ENCODE results near the genes EIF5AL1 and ANXA11.

DNA sequence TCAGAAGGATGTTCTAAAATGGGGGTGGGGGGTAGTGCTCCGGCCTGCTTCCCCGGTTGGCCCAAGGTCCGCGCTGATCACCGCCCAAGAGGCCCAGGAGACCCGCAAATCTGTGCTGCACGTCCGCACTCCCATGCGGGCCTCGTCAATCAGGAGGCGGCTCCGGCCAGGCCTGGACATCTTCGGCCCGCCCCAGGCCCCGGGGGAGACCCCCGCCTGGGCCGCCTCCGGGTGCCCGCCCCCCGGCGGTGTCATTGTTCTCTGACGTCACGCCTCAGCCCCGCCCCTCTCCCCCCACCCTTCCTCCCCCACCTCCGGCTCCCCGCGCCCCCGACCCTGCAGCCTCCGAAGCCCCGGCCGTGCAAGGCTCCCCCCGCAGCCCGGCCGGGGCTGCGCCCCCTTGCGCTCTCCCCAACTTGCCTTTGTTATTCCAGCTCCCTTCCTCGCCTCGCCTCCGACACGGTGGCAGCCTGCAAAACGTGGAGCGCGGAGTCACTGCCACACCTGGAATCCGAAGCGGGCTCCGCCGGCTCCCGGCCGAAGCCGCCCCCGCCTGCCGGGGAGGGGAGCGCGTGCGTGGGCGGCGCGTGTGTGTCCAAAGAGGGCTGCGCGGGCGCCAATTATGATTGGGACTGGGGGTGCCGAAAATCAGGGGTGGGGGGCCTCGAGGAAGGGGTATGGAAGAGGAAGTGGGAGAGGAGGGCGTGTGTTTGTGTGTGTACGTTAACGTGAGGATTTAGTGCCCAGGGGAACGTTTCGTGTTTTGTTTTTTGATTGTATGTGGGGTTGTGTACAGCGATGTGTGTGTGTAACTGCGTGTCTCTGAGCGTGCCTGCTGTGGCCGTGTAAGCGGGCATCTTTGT is 1.6 kb upstream of the ZMIZ1 start:
- RRBS, result 4% methylated on average over 23 of the region's 73 CpGs

DNA sequence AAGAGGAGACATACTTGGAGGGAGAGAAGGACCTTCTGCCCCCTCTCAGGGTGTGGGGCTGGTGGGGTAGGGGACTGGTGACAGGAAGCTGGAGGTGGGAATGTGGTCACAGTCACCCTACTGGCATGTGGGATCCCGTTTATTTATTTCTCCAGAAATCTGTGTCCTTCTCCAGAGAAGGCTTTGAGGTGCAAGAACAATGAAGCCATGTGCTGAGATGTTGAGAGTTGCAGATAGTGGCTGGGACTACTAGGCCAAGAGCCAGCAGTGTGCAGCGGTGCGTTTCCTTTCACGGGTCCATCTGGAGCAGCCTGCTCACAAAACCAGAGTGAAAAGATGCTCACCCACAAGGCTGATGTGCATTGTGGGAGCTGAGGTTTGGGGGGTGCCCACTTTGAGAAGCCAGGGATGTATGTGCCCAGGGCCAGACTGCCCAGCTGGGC is 21.7 kb downstream of the ZMIZ1 start:
- RRBS, result no CpG with 5 or more reads among the region's 4 CpGs

GRCh38 chr10:79102062-79102659 is 33.4 kb downstream of the ZMIZ1 start:
- RRBS, result 0% methylated on average over 3 of the region's 10 CpGs

DNA sequence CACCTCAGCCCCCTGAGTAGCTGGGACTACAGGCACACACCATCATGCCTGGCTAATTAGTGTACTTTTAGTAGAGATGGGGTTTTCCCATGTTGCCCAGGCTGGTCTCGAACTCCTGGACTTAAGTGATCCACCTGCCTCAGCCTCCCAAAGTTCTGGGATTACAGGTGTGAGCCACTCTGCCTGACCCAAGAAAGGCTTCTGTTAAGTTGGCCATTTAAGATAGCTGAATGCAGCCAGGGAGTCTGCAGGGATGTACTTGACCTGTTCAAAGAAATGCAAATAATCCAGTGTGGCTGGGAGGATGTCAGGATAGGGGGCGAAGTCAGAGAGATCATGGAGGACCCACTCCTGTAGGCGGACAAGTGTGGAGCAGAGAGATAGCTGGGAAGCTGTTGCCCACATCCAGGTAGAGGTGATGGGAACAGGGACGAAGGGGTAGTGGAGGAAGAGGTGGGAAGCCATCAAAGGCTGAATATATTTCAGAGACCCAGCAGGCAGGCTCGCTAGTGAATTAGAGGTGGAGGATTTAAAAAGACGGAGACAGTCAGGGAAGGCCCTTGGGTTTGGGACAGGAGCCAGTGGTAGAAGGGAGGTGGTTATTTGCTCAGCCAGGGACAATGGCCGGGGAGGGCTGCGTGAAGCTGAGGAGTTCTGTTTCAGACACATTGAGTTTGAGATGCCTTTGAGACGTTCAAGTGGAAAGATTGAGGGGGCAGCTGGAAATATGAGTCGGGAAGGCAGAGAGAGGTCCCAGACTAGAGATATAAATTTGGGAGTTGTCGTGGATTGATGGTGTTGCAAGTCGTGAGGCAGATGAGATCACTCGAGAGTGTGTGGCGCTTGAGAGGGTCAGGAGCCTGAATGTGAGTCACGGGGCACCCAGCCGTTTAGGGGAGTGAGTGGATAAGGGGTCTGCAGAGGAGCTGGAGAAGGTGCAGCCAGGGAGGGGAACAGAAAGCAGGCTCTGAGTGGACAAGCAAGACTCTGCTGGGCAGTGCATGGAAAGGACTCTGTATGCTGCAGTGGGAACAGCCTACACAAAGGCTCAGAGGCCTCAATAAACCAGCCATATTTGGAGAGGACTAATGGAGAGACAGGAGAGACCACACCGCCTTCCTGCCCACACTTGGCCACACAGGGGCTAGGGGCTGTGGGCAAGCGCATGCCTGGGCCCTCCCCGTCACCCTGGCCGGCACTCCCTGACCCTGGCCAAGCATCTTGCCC is 73.2 kb downstream of the ZMIZ1 start:
- RRBS, result no CpG with 5 or more reads among the region's 20 CpGs

- RRBS, result no CpG with 5 or more reads among the region's 5 CpGs
These were observed 110.0 kb downstream of the ZMIZ1 start for GRCh38 chr10:79178850-79179152.

DNA sequence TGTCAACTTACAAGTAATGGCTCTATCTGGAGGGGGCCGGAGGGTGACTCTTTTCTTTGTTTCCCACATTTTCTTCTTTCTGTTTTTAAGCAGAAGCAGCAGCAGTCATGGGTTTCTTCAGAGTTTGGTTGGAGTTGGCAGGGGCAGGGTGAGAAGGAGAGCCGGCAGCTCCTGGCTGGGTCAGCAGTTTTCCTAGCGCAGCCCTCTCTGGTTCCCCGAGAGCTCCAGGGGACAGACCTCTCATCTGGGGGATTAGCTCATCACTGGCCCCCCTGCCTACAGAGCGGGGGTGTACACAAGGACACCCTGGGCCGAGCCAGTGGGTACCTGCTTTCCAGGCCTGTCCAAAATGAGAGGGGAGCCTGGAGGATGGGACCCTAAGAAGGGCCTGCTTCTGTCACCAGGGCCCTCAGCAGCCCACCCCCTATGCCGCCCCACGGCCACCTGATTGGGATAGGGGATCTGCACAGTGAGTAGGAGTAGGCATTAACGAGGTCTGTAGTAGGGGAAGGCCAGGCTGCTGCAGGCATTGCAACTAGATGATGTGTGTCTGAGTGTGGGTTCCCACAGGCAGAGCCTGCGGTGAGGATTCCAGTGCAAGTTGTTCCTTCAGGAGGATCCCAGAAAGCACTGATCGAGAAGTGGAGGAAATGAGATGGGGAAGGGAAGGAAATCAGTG is 122.9 kb upstream of the PPIF start:
- RRBS, result no CpG with 5 or more reads among the region's 11 CpGs

DNA sequence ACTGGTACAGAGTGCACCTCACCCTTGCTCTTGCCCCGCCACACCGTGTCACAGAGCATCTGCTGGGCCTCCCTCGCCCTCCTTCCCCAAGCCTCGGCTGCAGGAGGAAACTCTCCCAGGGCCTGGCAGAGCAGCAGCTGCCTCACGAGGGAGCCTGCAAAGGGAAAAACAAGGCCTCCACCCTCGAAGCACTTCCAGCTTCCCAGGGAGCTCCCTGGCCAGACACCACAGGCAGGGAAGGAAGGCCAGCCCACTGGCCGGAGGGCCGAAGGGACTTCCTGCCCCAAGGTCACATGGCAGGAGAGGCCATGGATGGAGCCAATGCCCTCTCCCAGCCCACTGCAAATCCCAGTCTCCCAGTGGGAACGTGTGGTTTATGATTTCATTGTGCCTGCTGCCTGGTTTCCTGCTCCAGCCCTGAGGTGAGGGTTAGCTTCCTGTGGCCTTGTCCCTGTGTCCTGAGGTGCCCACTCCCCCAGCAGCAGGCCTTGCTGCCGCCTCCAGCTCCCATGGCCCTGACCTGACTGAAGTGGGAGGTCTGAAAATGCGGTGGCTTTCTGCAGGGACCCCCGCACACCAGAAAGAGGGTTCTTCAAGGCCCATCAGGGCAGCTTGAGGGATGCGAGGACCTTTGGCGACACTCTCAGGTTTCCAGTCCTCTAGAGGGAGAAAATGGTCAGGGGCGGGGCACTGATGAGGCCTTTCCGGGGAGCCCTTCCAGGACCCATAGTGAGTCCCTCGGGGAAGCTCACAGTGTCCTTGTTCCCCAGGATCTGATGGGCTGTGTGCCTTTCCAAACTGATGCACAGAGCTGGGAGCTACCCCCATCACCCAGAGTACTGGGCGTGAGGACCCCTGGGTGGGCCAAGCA is 100.4 kb upstream of the PPIF start:
- RRBS, result no CpG with 5 or more reads among the region's 18 CpGs

GRCh38 chr10:79266443-79267474 is 80.5 kb upstream of the PPIF start:
- RRBS, result no CpG with 5 or more reads among the region's 14 CpGs

GRCh38 chr10:79280878-79281987 is 66.0 kb upstream of the PPIF start:
- RRBS, result no CpG with 5 or more reads among the region's 18 CpGs

DNA sequence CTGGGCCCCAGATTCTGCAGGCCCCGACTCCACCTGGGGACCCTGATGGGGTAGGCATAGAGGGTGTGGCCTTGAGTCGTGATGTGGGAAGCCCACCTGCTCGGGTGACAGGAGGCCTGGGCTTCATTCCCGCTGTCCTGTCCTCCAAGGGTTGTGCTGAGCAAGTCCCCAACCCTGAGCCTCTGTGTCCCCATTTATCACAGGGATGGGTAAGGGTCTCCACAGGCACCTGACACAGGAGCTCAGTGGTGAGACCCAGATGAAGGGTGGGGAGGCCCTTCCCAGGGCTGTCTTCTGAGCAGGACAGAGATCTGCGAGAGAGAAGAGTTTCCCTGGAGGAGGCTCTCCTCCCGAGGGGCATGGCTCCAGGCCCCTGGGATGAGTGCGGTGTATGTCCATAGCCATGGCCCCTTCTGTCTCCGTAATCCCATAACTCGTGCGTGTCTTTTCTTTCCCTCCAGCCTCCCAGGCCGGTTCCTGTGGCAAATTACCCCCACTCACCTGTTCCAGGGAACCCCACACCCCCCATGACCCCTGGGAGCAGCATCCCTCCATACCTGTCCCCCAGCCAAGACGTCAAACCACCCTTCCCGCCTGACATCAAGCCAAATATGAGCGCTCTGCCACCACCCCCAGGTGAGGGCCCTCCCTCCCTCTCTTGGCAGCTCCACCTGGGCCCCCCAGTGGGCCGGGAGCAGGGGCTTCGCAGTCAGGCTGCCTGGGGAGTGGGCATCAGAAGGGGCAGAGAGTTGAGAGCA is 49.1 kb upstream of the PPIF start:
- RRBS, result no CpG with 5 or more reads among the region's 16 CpGs

DNA sequence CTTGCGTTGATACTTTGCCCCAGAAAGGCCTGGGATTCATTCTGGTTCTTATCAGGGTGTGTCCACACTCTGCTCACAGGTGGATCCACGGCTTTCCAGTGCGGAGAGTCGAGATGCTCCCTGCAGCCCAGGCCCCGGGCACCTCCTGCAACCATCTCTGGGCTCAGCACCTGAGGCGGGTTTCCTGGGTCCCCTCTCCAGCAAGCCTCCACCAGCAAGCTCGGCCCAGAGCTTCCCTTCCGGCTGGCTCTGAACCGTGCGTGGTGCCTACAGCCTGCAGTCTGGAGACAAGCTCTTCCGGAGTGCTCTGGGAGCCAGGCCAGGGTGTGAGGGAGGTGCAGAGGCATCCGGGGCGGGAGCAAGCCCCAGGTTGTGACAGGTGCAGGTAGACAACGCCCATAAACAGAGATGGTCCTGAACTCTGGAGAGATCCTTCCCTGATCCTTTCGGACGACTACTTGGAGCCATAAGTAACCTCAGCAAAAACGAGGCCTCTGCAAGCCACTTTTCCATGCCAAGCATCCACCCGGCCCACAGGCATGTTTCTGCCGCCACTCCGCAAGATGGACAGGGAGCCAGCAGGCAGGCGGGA is 32.2 kb upstream of the PPIF start:
- RRBS, result 94% methylated on average over 7 of the region's 21 CpGs

DNA sequence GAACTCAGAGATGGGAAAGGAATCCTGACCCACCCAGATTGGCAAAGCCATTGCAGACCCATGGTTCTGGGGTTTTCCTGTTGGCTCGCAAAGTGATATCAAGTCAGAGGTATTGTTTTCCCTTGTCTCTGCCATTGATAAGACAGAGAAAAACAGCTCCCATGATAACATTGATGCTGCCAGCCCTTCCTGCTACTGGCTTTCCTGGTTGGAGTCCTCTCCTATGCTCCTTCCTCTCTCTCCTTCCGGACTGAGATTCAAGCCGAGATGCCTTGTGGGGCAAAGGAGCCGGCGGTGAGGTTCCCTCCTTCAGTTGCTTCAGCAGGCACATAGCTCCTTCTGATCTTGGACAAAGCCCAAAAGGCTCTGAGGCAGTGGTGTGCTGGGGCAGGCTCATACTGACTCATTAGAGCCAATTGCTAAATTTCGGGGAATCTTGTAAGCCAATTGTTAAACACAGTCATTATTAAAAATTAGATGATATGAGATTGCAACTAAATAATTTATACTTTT is 8.8 kb upstream of the ZCCHC24 start:
- RRBS, result 57% methylated on average over 1 of the region's 6 CpGs

- RRBS, result no CpG with 5 or more reads among the region's 26 CpGs
These were observed at the start of gene EIF5AL1 for GRCh38 chr10:79512290-79512811. Gene EIF5AL1, plus strand, starts transcription at chr10:79512533.

GRCh38 chr10:79904306-79905360 is 44.3 kb downstream of the SFTPD start:
- RRBS, result 1% methylated on average over 13 of the region's 77 CpGs

GRCh38 chr10:80152669-80153259 is 20.2 kb downstream of the PLAC9 start:
- RRBS, result no CpG with 5 or more reads among the region's 7 CpGs

- RRBS, result no CpG with 5 or more reads among the region's 14 CpGs
These were observed 26.0 kb downstream of the PLAC9 start for GRCh38 chr10:80158347-80159074.

DNA sequence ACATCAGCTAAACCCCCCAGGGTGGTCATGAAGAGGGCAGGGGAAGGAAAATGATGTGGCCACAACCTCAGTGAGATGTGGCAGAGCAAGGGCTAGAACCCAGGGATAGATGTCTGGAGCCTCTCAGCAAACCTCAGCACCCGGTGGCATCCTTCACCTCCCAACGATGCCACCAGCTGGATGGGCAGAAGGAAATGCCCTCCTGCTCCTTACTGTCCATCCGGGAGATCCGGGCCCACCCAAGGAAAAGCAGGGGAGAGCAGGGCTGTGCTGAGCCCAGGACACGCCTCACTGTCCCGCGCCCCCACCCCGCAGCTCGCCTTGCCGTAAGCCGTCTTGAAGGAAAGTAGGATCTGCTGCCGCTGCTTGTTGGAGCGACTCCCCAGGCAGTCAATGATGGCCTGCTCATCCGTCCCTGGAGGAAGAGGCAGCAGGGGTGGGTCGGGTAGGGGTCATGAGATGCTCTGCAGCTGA is 34.1 kb downstream of the PLAC9 start:
- RRBS, result 89% methylated on average over 3 of the region's 15 CpGs

DNA sequence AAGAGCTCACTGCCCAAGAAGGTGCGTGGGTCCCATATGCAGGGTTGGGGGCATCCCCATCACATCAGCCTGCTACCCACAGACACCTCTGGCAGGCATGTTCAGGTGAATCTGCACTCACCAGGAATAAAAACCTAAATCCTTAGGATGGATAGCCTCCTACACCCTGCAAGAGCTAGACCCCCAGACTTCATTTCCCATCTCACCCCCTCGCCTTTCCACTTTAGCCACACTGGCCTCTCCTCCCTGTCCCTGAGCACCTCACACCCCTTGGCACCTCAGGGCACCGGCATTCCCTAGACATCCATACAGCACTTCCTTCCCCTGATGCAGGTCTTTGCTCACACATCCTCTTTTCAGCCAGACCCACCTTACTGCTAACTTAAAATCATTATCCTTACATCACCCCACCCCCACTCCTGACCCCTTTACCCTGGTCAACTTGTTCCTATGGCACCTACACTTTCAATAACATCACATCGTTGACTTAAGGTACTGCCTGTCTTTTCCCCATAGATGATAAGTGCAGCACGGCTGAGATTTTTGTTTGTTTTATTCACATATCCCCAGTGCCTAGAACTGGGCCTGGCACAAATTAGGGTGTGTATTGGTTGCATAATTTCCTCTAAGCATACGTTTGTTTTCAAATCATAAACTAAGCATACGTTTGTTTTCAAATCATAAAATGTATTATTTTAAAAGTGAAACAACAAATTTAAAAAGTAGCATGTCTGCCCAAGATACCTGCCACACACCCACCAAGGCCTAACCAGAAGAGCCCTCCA is 35.5 kb downstream of the ANXA11 start:
- RRBS, result no CpG with 5 or more reads among the region's 7 CpGs

DNA sequence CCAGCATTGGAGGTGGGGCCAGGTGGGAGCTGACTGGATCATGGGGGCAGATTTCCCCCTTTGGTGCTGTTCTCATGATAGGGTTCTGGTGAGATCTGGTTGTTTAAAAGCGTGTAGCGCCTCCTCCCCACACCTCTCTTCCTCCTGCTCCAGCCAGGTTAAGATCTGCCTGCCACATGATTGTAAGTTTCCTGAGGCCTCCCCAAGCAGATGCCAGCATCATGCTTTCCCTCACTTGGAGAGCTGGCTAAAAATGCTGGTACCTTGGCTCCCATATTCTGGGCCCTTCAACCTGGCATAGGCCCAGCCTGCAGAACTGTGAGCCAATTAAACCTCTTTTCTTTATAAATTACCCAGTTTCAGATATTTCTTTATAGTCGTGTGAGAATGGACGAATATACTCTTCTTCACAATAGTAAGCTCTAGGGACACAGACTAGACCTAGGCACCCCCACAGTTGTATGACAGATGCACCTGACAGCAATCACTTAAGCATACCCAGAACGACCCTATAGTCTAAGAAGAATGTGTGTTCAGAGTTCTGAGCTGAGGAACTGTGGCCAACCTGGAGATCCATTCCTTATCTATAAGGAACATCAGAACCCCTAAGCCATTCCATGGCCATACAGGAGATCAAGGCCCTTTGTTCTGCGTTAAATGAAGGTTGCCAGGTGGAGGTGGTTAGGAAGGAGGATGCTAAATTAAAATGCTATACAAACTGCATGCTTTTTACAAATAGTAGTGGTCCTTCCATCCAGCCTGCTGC is 26.1 kb downstream of the ANXA11 start:
- RRBS, result no CpG with 5 or more reads among the region's 6 CpGs

DNA sequence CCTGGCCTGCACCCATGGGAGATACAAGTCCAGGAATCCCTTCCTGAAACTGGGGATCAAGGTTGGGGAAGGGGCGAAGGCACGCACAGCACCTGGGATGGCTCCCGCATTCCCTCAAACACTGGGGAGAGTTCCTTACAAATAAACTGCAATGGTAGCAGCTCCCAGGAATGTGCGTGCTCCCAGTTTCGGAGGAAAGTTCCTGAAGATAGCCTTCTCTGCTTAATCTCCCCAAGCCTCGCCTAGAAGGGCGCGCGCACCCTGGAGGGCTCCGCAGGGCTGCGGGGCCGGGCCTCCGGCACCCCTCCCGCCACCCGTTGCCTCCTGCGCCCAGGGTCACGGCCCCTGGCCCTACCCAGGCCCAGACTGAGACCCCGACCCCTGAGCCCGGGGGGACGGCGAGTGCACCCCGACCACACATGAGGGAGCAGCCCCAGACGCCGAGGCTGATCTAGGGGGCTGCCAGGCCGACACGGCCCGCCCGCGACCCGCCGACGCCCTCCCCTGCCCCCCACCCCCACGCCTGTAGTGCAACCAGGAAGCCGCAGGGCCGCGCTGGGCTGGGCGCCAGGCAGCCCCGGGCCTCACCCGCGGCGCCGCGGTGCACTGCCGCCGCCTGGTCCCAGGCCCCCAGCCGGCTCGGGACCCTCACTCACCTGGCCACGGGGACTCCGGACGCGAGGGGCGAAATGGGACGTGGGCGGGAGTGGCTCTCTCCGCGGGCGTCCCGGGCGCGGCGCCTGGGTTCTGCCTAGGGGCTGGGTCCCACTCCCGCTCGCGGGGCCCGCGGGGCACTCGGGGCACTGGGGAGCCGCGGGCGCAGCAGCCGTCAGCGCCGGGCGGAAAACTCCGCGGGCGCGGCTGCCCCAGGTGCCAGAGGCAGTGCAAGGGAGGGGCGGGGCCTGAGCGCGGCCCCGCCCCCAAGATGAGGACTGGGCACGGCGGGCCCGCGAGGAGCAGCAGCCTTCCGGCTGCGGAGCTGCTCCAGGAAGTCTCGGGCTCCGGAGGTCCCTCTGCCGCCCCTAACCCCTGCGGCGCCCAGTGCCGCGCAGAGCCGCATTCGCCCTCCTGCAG is at the start of gene ANXA11:
ANXA11 (minus strand) TSS at position 851 of the 1,074 bp plus-strand sequence.
- RRBS, result under 1% methylated on average over 26 of the region's 97 CpGs